HCT116 (cell line): ENCODE data around the genes CATSPER4 and UBXN11.

- RRBS, result no CpG with 5 or more reads among the region's 3 CpGs
These were observed 7.2 kb downstream of the LDLRAP1 start for GRCh38 chr1:25550502-25551041.

GRCh38 chr1:25566315-25566765 is 22.9 kb downstream of the LDLRAP1 start:
- RRBS, result no CpG with 5 or more reads among the region's 8 CpGs

DNA sequence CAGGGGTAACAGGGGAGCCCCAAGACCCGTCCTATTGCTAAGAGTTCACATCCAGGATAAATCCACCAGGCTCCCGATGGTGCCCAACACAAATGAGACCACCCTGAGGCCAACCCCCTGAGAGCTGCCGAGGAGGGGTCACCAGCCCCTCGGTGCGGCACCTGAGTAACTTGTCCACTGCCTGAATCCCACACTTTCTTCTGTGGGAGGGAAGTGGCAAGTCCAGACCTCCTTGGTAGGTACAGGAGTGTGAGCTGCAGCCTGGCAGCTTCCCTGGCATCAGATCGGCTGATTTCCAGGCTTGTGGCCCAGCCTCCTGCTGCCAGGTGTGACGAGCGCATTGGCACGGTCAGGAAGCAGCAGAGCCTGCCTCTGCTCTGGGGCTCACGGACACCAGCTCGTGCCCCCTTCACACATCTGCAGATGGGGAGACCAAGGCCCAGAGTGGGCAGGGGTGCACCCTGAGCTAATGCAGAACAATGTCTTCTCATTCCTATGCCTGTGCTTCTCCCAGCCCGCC is 33.3 kb upstream of the SELENON start:
- RRBS, result no CpG with 5 or more reads among the region's 12 CpGs

- RRBS, result no CpG with 5 or more reads among the region's 2 CpGs
These were observed 26.2 kb upstream of the SELENON start for GRCh38 chr1:25773856-25774218.

GRCh38 chr1:25777944-25778622 is 21.9 kb upstream of the SELENON start:
- RRBS, result 87% methylated on average over 4 of the region's 20 CpGs

DNA sequence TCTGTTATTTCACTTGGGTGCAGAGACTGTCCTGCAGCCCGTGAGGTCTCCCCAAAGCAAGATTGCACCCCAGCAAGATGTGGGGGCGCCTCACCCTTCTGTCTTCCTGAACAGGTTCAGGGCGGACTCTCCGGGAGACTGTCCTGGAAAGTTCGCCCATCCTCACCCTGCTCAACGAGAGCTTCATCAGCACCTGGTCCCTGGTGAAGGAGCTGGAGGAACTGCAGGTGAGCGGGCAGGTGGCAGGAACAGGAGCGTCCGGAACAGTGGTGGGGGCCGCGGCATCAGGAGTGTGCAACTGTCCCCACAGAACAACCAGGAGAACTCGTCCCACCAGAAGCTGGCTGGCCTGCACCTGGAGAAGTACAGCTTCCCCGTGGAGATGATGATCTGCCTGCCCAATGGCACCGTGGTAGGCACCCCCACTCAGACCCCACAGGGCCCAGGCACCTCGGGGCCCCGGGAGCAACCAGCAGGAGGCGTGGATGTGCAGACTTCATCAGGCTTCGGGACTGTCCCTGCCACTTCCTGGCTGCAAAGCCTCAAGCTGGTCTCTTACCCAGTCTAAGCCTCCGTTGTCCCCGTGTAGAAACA is 5.9 kb upstream of the MTFR1L start:
- RRBS, result no CpG with 5 or more reads among the region's 20 CpGs

DNA sequence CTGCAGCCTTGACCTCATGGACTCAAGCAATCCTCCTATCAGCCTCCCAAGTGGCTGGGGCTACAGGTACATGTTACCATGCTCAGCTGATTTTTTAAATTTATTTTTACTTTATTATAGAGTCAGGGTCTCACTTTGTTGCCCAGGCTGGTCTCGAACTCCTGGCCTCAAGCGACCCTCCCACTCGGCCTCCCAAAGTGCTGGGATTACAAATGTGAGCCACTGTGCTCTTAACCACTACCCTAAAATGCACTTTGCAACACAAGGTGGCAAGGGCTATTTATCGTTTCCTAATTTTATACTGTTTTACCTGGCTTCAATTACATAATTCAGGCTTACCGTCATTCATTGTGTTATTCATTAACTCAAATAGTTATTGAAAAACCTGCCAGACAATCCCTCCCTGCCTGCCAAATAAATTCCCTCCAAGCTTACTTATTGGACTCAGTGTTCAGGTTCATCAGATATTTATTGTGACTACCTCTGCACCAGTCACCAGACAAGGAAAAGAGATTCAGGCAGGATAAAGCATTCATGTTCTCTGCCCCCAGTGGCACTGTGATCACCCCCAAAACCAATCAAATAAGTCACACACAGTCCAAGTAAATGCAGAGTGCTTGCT is 8.0 kb upstream of the AUNIP start:
- RRBS, result no CpG with 5 or more reads among the region's 5 CpGs

DNA sequence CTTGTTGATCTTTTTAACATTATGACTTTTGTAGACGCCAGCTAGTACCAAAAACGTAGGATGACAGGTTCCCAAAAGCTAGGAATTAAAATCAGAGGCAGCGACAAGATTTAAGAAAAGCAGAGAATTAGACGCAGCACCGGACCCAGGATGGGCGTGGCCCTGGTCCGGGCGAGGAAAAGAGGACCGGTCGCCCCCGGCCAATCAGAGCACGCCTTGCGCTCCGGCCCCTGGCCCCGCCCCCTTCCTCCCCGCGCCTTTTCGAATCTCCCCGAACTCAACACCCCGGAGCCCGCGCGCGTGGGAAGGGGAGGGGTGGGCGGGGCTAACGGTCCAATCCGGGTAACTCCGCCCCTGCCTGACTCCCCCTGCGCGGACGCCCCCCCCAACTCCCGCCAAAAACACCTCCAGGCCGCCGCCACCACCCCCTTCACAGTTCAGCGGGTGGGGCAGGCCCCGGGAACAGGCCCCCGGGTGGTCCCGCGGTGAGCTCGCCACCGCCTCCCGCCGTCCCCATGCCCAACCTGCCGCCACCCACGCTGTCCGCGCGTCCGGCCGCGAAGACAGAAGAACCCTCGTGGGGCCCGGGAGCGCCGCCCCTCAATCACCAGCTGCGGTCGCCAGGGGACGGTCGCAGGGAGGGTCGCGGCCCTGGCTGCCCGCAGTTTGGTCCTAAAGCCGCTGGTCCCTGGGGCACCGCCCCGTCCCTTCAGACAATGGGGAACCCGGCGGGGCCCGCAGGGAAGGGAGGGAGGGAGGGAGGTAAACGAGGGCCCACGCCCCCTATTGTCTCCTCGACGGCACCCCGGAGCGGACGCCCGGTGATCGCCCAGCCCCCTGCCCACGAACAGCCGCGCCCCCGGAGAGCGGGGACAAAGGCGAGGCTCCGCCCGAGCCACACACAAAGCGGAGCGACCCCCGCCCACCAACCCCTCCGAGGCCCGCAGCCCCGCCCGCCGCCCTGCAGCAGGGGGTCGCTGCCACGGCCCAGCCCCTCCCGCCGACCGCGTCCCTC is 584 bp downstream of the STMN1 start:
- RRBS, result 2% methylated on average over 39 of the region's 99 CpGs

DNA sequence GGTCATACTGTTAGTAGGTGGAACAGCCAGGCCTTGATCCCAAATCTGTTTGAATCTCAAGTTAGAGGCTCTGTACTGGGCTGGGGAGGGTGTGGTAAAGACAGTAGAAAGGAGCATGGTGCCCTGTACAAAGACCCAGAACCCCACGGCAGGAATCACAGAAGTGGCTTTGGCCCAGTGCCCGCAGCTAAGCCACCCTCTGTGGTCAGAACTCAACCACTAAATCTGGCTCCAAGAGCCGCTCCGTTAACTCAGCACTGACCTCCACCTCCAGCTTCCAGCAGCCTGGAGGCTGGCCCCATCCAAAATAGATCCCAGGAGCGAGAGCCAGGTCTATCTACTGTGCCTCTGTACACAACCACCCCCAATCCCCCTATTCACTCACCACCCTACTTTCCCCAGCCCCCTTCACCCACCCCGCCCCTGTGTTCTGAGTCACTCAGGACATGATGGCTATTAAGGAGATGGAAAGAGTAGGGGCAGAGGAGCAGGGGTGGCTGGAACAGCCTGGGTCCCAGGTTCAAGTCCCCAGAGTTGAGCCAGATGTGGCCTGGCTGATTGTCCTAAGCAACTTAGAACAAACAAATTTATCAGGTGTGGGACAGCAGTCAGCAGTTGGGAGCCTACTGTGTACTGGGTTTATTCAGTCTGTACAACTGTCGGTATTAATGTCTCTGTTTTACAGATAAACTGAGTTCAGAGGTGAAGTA is 14.3 kb upstream of the TRIM63 start:
- RRBS, result no CpG with 5 or more reads among the region's 7 CpGs

DNA sequence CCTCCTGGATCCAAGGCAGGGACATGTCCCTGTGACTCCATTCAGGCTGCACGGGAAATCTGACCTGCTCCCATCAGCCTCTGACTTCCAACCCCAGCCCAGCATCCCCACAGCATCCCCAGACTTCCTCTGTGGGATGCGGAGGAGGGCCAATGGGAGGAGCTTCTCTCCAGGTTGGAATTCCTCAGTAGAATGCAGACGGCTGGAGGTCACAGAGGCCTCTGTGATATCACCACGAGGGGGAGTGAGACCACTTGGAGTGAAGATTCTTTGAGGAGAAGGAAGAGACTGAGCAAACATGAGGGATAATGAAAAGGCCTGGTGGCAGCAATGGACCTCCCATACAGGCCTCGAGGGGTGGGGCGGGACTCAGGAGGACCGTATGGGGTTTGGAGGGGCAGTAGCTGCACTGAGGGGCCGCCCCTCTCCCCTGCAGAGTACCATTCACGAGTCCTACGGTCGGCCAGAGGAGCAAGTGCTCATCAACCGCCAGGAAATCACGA is at the start of gene CATSPER4:
Gene CATSPER4 (plus strand): TSS at position 273 of the 503 bp plus-strand sequence.
- RRBS, result no CpG with 5 or more reads among the region's 13 CpGs

DNA sequence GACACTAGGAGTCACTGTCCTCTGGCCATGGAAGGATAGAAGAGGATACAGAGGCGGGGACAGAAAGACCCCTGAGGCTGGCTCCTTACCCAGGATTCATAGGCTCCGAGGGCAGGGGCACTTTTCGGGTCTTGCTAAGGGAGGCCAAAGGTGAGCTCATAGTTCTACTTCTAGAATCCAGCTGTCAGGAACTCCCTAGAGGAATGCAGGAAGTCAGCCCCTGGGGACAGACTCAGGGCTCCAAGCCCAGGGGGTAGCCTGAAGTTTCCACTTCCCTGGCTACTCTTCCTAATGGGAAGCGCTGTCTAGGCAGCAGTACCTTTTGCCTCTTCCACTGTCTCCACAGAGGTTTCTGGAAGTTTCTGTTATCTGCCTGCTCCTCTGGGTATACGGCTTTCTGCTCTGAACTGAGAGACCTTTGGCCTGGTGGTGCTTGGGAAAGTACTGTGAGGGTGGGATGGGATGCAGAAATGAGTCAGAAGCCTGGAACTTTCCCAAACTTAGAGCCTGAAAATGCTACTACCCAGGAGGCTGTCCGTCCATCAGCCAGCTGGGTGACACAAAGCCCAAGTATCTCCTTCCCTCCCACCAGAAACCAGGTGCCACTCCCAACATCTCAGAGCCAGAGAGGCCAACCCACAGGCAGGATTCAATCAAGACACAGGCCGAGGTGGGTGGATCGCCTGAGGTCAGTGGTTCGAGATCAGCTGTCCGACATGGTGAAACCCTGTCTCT is 3.5 kb downstream of the UBXN11 start:
- RRBS, result no CpG with 5 or more reads among the region's 10 CpGs

GRCh38 chr1:26306503-26307405 is at the start of gene UBXN11:
Gene UBXN11, minus strand, starts transcription at chr1:26306636.
- RRBS, result no CpG with 5 or more reads among the region's 37 CpGs

- RRBS, result 85% methylated on average over 6 of the region's 20 CpGs
These were observed 1.1 kb downstream of the LIN28A start for GRCh38 chr1:26411625-26412114.

- RRBS, result no CpG with 5 or more reads among the region's 12 CpGs
These were observed 12.7 kb downstream of the RPS6KA1 start for GRCh38 chr1:26542205-26542741.

DNA sequence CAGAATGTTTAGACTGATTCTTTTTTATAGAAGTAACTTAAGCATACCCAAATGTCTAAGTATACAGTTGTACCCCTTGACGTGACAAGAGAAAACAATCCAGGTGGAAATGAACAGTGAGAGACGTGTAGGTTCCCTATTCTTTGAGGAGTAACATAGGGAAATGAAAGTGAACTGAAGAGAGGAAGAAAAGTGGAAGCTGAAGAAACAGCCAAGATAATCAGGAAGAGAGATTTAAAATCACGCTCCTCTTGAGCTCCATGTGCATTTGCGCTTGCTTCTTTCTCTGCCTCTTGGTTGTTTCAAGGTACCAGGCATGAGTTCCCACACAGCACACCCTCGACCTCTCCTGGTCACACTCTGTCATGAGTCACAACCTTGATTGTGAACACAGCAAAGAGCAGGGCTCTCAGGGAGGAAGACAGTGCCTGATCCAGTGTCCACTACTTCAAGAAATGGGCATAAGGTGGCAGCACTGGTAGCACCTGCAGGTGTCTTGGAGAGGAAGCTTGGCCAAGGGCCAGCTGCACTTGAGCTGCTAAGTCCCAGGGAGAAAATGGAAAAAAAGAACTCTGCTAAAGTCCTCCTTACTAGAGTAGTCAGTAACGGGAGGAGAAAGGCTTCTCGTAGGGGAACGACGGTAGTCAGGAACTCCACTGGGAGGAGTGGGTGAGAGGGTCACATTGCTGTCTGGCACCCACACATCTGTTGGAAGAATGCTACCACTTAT is 18.4 kb upstream of the ARID1A start:
- RRBS, result no CpG with 5 or more reads among the region's 9 CpGs

- RRBS, result 4% methylated on average over 5 of the region's 16 CpGs
These were observed 1.6 kb downstream of the ARID1A start for GRCh38 chr1:26697450-26697716.

GRCh38 chr1:26705824-26706275 is 10.0 kb downstream of the ARID1A start:
- RRBS, result no CpG with 5 or more reads among the region's 1 CpG

DNA sequence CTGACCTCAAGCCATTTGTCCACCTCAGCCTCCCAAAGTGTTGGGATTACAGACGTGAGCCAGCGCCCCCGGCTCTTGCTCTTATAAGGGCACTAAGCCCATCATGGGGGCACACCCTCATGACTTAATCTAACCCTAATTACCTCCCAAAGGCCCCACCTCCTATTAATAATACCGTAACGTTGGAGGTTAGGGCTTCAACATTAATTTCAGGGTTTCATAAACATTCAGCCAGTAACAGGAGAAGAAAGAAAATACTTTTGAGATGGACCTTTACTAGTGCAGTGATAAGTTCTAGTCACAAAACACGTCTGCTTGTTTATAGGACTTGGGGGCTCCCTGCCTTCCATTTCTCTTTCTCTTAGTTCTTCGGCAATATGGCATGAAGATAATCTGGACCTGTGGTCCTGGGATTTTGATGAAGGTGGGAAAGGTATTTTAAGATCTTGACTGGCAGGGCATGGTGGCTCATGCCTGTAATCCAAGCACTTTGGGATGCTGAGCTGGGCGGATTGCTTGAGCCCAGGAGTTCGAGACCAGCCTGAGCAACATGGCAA is 15.6 kb downstream of the ARID1A start:
- RRBS, result no CpG with 5 or more reads among the region's 9 CpGs

GRCh38 chr1:26778326-26778801 is 9.4 kb upstream of the PIGV start:
- RRBS, result no CpG with 5 or more reads among the region's 2 CpGs